Vein endothelial cell (primary cell): ENCODE data around the gene SLC7A14.

DNA sequence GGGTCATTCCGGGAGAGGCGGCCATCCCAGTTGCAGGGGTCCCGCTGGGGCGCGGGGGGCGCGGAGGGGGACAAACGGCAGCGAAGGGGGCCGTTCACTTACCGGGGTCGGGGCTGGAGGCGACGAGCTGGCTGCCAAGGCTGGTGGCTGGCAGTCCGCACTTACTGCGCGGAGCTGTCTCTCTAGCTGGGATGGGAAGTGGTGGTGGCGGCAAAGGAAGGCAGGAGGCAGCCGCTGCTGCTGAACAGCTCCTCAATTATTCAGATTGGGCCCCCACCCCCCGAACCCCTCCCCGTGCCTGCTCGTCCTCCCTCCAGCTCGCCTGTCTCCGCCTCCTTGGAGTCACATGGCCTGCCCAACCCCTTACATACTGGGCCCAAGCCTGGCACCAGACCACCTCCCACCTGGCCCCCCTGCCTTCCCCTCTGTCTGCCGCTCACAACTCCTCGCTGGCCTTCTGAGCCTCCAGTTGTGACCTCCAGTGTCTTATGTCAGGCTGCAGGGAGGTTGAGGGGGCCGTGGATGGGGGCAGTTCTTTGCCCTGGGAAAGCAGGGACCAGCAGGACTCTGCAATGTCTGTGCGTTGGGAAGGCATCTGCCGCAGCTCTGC is at the start of gene SLC7A14:
Gene SLC7A14 (minus strand): TSS at position 267 of the 610 bp plus-strand sequence.
- CAGE, long polyA plus RNA: no peak

GRCh38 chr3:170740847-170741641 is 129.0 kb downstream of the RPL22L1 start:
- CAGE, long polyA plus RNA: no peak

DNA sequence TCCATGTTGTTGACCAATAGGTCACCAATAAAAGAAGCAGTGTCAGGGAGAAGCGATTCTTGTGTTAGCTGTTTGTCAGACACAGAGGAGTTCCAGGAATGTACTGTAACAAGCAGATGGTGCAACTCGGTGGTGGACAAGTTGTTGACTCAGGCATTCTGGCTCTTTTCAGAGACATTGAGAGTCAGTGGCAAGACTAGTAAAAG is 18.9 kb upstream of the SLC2A2 start:
- CAGE, long polyA plus RNA: no peak

DNA sequence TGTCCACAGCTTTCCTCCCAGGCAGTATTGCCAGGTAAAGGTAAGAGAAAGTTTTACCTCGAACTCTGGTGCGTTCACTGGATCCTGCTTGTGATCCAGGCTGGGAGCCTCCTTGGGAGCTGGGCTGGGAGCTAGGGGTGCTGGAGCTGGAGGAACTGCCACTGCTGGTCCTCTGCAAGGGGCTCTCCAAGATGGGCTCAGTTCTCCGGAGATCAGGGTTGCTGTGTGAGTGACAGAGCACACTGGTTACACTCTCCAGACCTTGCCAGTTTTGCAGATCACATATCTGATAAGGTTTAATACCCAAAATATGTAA is 84.1 kb upstream of the SLC2A2 start:
- CAGE, long polyA plus RNA: no peak

- CAGE, long polyA plus RNA: no peak
These were observed 140.4 kb upstream of the SLC2A2 start for GRCh38 chr3:171166966-171167356.

GRCh38 chr3:171261360-171261945 is 198.8 kb downstream of the TNIK start:
- CAGE, long polyA plus RNA: no peak

- CAGE, long polyA plus RNA: no peak
These were observed 2.5 kb downstream of the TNIK start for GRCh38 chr3:171457380-171458525.

DNA sequence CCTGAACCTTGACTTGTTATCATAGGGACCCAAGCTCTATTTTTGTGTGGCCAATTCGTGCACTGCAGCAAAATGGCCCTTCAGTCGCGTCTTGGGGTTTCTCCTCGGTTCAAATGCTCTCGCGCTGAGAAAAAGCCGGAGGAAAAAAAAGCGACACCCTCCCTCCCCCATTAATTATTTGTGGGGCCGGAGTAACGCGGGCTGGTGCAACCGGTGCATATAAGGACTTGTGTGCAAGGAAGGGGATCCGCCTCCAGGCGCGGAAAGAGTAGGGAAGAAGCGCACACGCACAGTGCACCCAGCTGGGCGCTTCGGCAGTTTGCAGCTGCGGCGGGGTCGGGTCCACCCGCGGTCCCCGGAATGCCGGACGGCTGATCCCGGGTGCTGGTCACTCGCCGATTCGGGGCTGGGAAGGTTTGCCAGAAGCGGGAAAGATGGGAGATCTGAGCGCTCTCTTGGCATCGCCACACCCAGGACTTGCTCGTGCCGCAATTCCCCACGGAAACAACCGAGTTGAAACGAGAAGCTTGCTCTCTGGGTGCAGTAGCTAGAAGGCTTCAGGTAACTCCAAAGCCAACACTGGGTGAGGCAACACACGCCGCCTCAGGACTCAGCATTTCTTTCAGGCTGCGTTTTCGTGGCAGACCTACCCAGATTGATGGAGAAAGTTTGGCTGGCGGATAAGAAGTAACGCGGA is 598 bp upstream of the TNIK start:
- CAGE, long polyA plus RNA: no peak

GRCh38 chr3:171524167-171524460 is 63.9 kb upstream of the TNIK start:
- CAGE, long polyA plus RNA: no peak

DNA sequence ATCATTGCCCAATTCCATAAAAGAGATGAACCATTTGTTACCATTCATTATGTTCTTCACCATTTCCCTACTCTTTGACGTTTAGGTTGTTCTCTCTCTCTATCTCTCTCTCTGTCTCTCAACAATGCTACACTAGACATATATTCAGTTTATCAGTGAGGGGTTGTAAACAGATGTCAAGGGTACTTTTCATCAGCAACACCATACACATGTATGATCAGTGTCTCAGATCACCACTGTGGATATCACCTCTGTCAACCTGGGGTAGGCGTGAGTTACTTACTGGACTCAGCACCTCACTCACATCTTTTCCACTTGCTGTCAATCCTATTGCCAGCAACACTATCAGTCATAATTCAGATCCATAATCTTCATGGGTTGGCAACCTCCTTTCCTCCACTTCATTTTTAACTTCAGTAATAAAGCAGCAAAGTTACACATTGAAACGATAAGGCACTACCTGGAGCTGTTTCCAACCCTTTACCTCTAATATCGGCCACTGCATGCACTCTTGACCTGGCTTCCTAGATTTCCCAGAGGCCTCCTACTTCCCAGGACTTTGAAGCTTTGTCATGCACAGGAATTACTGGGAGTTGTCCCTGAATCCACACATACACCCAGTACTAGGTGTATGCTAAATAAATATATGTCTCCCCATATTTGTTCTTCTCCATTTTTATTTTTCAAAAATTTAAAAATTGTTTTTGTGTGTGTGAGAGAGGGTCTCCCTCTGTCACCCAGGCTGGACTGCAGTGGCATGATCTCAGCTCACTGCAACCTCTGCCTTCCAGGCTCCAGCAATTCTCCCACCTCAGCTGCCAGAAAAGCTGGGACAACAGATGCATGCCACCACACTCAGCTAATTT is 126.2 kb downstream of the PLD1 start:
- CAGE, long polyA plus RNA: no peak

GRCh38 chr3:171801930-171802589 is 8.2 kb downstream of the PLD1 start:
- CAGE, long polyA plus RNA: no peak

DNA sequence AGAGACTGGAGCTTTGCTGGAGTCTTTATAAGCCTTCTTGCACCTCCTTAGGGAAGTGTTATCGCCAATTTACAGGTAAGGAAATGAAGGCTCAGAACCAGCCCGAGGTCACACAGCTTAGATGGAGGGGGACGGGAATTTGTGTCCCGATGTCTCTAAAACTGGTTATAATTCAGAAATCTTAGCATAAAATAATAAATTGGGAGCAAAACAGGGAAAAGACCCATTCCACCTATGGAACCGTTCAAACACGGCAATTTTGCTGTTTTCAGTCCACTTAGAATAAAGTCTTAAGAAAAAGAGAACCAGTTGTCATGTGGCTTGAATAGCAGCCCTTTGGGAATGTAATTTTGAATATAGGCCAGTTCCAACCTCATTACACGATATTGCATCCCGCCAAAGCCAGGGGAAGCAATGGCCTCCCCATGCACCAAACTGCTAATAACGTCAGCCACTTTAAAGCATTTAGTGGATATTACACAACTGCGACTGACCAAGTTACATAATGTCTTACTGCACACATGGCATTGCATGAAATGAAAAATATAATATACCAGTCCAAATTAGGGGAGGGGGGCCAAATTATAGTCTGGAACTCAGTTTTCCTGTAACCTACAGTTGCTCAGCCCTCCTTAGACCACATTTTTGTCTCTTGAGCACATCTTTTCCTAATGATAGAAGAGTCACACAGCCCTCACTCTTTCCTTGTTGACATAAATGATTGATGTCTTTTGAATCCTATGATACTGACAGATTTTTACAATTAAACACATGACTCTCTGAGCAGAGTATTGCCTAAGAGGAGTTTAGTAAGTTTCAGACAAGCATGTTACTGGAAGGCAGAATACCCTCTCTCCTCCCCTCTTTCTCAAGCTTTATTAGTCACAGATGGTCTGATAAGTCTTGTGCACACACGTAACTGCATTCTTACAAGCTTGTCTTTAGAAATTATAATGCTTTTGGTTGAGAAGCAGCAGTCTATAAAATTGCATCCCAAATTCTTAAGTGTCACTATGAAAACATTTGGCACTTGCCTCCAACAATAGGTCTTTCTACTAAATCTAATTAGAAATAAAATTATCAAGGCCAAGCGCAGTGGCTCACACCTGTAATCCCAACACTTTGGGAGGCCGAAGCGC is 992 bp upstream of the PLD1 start:
- CAGE, long polyA plus RNA: no peak

GRCh38 chr3:172079593-172079835 is 40.1 kb downstream of the FNDC3B start:
- CAGE, long polyA plus RNA: no peak

- CAGE, long polyA plus RNA: no peak
These were observed 59.3 kb downstream of the FNDC3B start for GRCh38 chr3:172098440-172099298.

GRCh38 chr3:172115028-172115476 is 75.7 kb downstream of the FNDC3B start:
- CAGE, long polyA plus RNA: no peak

DNA sequence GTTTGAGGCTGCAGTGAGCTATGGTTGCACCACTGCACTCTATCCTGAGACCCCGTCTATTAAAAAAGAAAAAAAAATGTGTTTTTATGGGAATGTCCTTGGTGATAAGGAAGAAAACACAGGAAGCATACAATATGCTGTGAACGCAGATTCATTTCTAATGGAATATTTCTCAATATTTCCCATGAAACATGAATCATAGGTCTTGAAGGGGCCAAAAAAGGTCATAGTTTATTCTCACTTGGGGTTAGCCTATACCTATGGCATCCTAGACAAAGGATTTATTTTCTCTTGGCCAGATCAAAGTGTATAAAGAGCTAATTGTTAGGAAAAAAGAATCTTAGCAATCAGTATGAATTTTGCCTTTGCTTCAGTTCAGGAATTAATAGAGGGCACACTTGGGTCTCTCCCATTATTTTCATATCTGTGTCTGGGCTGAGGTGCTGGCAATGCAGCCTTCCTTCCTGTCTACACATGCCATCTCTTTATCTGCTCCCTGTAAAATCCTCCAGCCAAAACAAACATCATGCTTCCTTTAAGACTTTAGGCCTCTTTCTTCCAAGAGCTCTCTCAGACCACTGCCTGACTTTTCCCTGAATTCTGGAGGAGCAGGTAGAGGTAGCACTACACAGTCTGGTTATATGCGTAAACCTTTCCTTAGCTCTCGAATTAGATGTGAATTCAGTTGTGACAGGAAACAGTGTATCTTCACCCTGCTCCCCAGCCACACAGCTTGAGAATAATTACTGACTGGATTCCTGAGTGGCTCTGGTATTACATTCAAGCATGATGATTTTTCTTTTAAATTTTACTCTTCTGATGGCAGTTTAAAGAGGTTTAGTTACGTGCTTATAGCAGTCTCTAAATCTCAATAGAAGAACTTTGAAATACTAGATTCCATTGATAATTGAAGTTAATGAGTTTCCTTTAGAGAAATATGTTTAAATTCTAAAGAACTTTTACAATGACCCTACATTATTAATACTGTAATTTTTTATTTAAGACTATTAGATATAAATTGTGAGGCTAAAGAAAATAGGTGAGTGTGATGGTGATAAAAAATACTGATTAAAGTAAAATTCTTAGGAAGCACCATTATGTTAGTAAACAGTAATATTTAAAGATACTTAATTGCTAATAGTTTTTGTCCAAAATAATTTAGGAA is 98.6 kb downstream of the FNDC3B start:
- CAGE, long polyA plus RNA: no peak

DNA sequence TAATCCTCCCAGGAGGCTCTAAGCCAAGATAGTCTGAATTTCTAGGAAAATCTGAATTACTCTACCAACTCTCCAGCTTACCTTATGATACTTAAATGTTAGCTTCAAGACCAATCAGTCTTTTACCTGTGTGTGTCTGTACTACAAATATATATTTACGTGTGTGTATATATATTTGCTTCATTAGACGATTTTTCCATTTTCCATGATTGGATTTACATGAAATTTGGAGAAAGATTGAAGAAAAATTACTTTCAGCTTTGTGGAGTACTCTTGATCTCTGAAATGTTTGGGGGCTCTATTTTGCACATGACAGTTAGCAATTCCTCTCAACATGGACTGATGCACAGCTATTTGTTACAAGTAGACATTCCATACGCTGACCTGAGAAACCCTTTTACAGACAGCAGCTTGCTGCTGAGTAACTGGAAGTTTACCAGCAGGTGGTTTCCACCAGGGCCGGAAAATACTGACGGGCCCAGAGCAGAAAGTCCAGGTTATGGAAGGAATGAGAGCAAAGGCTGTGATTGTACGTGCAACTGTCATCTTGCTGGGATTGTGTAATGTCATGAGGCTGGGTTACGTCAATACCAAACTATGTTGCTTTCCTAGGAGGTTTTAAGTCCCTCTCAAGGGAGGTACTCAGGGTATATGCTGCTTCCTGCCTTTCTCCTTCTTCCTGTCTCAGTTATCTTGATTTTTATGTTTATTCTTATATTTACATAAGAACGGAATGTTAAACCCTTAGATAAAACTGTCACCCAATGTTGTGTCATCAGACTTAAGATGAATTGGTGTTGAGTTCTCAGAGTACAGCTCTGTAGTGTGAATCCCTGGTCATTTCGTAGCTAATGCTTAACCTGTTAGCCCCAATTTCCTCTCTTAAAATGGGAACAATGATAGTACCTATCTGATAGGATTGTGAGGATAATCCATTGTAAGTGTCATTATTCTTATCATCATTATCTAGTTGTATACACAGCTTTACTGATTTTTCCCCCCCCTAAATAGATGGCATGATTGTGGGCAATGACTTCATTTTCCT is 101.1 kb downstream of the FNDC3B start:
- CAGE, long polyA plus RNA: no peak

DNA sequence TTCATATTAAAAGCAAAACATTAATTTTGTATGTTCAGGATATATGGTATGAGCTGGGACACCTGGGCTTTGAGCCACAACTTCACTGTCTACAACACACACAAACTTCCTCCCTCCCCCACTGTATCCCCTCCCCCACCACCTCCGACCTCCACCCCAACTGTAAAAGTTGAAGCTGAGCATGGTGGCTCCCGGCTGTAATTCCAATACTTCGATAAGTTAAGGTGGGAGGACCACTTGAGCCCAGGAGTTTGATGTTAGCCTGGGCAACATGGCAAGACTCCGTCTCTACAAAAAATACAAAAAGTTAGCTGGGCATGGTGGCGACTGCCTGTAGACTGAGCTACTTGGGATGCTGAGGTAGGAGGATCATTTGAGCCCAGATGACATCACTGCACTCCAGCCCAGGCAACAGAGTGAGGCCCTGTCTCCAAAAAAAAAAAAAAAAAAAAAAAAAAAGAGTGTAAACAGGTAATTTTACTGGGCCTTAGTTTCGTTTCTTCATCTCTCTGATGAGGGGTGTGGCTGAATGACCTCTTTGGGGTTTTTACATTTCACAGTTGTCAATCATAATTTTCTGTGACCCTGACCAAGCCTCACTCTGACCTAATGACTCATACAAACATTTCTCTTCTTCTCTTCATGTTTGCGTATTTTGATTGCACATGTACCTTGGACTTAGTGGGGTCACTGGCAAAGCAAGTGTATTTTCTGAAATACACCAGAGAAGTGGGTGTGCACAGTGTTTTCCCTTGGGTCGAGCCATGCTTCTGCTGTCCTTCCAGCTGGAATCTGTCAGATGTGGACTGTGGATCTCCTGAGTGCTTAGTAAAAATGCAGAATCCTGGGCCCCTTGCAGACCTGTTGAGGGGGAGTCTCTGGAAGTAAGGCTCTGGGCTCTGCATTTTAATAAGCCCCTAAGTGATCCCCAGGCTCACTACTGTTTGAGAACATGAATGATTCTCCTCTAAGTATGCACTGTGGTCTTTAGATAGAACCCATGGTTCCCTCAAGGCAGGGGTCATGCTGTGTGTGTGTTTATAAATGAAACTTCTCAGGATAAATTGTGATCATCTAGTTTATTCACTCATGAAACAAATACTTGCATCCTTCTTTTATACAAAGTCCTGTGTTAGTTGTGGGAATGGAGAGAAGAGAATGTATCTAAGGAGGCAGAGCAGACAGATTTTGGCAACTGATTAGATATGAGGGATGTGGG is 140.5 kb downstream of the FNDC3B start:
- CAGE, long polyA plus RNA: no peak

GRCh38 chr3:172210900-172211496 is 171.6 kb downstream of the FNDC3B start:
- CAGE, long polyA plus RNA: no peak

GRCh38 chr3:172322628-172323074 is 125.6 kb downstream of the GHSR start:
- CAGE, long polyA plus RNA: no peak